Heart right ventricle (tissue), 2 donors: ENCODE measurements around a stretch of chr4.

GRCh38 chr4:20252318-20253278, 893 bp downstream of the SLIT2 start:
- PRO-cap, 2 experiments, result peak in 1 of 2 experiments; most common plus-strand start chr4:20252890 (in 1)

GRCh38 chr4:20618735-20619721, 81.2 kb upstream of the PACRGL start:
- PRO-cap, 2 experiments, result no peak in any of the 2 experiments

DNA sequence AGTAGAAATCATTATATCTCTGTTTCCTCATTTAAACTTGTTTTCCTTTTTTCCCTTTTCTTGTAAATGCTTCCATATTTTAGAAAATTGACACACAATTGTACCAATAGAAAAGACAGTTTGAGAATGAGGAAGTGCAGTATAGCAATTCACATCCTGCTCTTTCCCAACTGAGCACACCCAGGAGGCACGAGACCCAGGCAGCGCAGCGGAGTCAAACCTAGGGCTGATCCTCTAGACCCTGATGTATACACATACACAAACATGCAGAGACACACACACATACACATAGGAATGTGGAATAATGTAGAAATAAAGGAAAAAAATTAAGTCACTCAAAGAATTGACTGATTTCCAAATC, 74.8 kb upstream of the PACRGL start:
- PRO-cap, 2 experiments, result no peak in any of the 2 experiments

GRCh38 chr4:22237852-22238635, 277.8 kb downstream of the ADGRA3 start:
- PRO-cap, 2 experiments, result no peak in any of the 2 experiments

- PRO-cap, 2 experiments, result peak in 2 of 2 experiments; most common plus-strand start chr4:22515480 (in 2); most common minus-strand start chr4:22515368 (in 2)
Observed at GRCh38 chr4:22514981-22515816, 667 bp downstream of the ADGRA3 start.

- PRO-cap, 2 experiments, result no peak in any of the 2 experiments
Observed at GRCh38 chr4:22599108-22600173, 83.6 kb upstream of the ADGRA3 start.

- PRO-cap, 2 experiments, result no peak in any of the 2 experiments
Observed at GRCh38 chr4:22634497-22634989, 118.7 kb upstream of the ADGRA3 start.

- PRO-cap, 2 experiments, result no peak in any of the 2 experiments
Observed at GRCh38 chr4:22634990-22635322, 119.1 kb upstream of the ADGRA3 start.

GRCh38 chr4:23158508-23158901, 642.6 kb upstream of the ADGRA3 start:
- PRO-cap, 2 experiments, result no peak in any of the 2 experiments

- PRO-cap, 2 experiments, result peak in 1 of 2 experiments; most common minus-strand start chr4:23789819 (in 1)
Observed at GRCh38 chr4:23789640-23790335, 100.1 kb downstream of the PPARGC1A start.

DNA sequence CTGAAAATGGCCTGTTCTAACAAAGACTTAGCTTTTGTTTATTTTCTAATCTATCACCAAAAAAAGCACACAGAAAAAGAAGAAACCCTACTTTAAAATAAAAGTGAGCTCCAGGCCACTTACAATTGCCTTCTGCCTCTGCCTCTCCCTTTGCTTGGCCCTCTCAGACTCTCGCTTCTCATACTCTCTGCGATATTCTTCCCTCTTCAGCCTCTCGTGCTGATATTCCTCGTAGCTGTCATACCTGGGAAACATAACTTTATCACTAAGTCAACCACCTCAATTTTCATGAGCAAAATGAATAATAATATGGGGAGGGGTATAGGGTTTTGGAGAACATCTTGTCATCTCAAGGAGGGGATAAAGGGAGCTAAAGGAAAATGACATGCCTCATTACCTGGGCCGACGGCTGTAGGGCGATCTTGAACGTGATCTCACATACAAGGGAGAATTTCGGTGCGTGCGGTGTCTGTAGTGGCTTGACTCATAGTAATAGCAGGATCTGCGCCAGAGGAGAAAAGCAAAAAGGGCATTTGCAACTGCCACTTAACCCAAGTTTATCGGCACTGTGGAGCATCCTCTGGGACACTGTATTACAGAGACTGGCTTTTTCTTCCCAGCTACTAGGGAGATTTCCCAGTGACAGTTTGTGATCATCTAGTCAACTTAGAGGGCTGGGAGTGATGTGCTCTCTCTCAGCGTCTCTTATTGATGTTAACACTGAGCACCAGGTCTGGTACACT, 77.1 kb downstream of the PPARGC1A start:
- PRO-cap, 2 experiments, result no peak in any of the 2 experiments

- PRO-cap, 2 experiments, result no peak in any of the 2 experiments
Observed at GRCh38 chr4:23879007-23879796, 10.6 kb downstream of the PPARGC1A start.

DNA sequence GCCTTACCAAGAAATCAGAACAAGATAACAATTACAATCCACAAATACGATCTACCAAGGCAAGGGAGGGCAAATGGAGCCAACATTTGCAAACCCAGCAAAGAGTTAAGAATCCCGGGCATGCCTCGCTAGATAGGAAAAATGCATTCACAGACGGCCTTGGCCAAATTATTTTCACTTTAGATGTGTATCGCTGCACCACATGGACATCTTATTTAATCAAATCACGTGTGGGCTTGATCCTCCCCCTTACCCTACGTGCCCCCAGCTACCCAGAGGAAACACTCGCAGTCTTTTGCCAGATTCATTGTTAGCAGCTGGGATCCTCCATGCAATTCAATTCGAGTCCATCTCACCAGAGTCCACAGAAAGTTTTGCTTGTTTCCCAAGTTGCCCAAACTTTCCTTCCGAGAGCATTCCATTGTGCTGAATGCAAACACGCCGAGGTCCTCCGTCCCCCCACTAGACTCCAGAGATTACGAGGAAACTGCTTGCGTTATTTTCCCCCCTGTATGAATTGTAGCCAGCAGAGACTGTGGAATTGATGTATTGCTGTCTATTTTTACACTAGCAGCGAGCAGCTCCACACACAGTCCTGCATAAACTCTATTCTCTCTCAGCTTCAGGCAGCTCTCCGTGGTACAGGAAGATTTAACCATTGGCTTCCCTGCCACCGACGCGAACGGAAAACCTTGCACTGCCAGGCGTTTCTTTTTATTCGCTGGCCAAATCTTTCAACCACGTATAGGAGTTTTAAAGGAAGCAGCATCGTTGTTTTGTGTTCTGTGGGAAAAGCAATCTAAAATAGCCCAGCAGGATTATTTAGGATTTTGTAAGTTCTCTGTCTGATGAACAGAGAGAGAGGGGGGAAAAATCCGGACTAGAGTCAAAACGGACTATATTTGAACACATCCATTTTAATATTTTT, 999 bp downstream of the PPARGC1A start:
- PRO-cap, 2 experiments, result peak in 2 of 2 experiments; most common plus-strand start position 307 of the sequence (in 2); most common minus-strand start position 608 of the sequence (in 1)

- PRO-cap, 2 experiments, result no peak in any of the 2 experiments
Observed at GRCh38 chr4:24312516-24312793, 271.9 kb downstream of the DHX15 start.

GRCh38 chr4:24539806-24540589, 44.4 kb downstream of the DHX15 start:
- PRO-cap, 2 experiments, result no peak in any of the 2 experiments

GRCh38 chr4:24584829-24585106, 414 bp upstream of the DHX15 start:
- PRO-cap, 2 experiments, result no peak in any of the 2 experiments

DNA sequence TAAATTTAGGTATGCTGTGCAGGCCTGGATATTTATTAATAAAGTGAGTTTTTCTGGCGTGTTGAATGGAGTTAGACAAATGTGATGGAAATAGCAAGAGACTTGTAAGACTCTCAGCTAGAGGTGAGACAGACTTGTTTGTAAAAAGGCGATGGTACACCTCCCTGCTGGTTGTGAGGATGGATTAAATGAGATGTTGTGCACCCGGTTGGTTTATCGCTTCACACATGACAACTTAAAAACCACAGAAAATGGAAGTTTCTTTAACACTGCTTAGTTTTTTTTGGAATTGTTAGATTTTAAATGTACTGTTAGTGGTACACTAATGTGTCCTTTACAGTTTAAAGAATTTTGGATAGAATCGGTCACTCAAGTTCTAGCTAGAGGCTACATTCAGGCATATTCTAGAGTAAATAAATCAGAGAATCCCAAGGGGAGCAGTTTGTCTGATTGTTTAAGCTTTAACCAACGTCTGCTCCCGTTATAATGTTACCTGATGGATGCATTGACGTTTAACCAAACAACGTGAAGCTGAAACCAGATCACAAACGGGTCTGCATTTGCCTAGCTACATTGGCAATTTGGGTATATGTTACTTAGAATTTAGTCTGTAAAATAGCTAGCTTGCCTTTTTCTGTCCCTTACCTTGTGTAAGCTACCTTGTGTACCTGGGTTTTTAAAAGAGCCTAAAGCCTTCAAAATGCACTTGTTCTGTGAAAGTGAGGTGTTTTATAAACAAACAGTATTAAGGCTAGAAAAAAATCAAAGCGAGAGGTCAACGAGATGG, 1.5 kb downstream of the PI4K2B start:
- PRO-cap, 2 experiments, result no peak in any of the 2 experiments

- PRO-cap, 2 experiments, result no peak in any of the 2 experiments
Observed at GRCh38 chr4:25397944-25398883, 21.2 kb downstream of the ANAPC4 start.

DNA sequence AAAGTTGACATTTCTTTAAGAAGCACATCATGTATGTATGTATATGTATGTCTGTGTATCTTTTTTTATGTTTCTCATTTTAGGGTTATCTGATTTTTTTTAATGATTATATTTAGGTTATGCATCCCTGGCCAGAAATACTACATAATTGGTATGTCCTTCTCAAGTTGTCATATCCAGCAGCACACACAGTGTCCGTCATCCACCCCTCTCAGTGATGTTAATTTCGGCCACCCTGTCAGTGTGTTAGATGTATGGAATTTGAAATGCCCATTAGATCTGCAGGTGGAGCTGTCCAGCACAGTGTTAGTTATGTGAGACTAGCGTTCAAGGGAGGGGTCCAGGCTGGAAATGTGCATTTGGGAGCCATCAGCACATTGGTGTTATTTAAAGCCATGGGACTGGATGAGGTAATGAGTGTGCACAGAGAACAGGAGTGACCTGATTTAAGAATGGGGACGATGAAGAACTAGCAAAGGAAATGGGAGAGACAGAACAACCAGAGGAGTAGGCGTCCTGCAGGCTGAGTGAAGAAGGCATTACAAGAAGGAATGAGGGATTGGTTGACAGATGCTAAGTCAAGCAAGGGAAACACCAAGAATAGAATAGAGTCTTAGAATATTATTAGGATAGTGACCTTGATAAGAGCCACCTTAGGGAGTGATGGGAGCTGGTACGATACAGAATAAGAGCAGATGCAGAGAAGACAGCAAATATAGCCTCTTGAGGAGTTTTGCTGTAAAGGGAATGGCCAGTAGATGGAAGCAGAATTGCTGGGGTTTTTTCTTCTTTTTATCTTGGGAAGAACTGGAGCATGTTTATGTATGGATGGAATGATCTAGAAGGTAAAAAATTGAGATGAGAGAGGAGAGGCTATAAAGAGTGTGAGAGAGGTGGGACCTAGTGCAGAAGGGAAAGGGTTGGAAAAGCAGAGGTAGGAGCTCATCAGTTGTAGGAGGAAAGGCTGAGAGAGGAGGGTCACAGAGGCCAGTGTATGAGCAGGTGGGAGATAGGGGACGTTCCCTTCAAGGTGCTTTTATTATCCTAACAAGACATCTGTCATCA, 22.7 kb downstream of the ANAPC4 start:
- PRO-cap, 2 experiments, result no peak in any of the 2 experiments

GRCh38 chr4:25859535-25860126, 3.2 kb downstream of the SEL1L3 start:
- PRO-cap, 2 experiments, result no peak in any of the 2 experiments